Daoy (cell line): ENCODE data around the genes CGB5, RRAS and PNKP.

GRCh38 chr19:48813561-48813800 lies 2.7 kb upstream of the BCAT2 start:
- RAMPAGE, long total RNA = no peak

DNA sequence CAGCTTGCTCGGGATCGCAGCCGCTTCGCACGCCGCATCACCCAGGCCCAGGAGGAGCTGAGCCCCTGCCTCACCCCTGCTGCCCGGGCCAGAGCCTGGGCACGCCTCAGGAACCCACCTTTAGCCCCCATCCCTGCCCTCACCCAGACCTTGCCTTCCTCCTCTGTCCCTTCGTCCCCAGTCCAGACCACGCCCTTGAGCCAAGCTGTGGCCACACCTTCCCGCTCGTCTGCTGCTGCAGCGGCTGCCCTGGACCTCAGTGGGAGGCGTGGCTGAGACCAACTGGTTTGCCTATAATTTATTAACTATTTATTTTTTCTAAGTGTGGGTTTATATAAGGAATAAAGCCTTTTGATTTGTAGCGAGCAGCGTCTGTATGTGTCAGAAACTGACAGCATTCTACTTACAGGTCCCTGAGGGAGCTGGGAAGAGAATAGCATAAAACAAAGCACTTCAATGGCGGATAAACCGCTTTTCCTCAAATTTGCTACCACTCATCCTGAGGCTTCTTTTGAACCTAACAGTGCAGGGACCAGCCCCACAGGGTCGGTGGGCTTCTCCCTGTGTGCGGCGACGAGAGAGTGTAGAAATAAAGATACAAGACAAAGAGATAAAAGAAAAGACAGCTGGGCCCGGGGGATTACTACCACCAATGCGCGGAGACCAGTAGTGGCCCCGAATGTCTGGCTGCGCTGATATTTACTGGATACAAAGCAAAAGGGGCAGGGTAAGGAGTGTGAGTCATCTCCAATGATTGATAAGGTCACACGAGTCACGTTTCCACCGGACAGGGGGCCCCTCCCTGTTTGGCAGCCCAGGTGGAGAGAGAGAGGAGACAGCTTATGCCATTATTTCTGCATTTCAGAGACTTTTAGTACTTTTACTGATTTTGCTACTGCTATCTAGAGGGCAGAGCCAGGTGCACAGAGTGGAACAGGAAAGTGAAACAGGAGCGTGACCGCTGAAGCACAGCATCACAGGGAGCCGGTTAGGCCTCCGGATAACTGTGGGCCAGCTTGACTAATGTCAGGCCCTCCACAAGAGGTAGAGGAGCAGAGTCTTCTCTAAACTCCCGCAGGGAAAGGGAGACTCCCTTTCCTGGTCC lies 3.8 kb downstream of the PPP1R15A start:
- RAMPAGE, long total RNA = no peak

DNA sequence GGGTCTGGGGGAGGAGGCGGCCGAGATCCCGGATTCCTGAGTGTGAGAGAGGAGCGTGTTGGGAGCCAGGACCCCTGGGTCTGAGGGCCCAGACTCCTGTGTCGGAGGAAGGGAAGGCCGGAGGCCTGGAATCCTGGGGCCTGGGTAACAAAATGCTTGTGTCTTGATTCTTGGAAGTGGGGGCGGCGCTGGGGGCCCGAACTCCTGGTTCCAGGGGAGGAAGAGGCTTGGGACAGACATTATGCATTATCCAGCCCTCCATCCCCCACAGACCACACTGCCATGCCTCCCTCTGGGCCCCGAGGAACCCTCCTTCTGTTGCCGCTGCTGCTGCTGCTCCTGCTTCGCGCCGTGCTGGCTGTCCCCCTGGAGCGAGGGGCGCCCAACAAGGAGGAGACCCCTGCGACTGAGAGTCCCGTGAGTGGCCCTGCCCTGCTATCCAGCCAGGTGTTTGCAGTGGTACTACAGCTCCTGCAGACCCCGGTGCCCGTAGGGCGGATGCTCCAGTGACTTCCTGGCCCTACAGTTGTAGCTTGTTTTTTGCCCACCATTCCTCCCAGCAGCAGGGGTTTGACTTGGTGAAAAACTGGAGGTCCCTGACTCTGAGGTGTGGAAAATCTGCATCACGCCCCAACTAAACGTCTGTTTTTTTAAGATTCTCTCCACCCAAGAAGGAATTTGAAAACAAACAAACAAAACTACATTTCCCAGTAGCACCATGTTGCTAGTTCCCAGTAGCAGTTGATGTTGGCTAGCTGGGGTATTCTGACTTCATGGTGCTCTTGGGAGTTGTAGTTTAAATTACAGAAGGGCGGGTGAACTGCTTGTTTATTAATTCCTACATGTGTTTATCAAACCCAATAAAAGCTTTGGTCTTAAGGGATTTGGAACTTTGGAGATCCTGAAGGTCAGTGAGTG lies 662 bp downstream of the NUCB1 start:
- RAMPAGE, long total RNA = no peak

GRCh38 chr19:48905548-48906262 lies 5.6 kb downstream of the NUCB1 start:
- RAMPAGE, long total RNA = no peak

DNA sequence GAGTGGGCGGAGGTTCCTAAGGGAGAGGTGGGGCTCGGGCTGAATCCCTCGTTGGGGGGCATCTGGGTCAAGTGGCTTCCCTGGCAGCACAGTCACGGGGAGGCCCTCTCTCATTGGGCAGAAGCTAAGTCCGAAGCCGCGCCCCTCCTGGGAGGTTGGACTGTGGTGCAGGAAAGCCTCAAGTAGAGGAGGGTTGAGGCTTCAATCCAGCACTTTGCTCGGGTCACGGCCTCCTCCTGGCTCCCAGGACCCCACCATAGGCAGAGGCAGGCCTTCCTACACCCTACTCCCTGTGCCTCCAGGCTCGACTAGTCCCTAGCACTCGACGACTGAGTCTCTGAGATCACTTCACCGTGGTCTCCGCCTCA lies at the start of gene CGB5:
Gene CGB5 (plus strand): TSS at position 209 of the 368 bp plus-strand sequence.
- RAMPAGE, long total RNA = start-site peak on the plus strand centred at position 195 of the sequence, 29 bp wide, 21 and 40 reads in 2 replicates

DNA sequence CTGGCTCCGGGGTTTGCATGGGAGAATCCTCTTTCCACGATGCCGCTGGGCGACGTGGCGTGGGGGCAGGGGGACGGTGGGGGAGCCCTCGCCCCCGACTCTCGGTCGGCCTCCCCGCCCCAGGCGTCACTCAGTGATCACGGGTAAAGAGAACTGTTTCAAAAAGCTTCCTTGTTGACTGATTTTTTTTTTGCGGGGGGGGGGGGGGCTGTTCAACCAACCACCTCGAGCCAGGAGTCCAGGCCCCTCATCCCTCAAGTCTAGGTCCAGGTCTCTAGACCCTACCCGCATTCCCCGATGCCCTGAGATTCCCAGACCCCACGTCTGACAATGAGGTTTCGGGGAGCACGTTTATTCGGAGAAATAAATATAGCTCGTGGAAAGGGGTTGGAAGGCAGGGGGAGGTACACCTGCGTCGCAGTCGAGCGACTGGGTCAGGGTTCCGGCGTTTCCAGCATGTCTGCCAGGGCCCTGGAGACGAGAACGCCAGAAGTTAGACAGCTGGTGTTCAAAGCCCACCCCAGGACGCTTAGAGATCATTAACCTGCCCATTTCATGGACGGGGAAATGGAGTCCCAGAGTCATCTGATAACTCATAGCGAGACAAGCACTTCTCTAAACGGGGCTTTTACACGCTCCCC lies 4.2 kb downstream of the HRC start:
- RAMPAGE, long total RNA = no peak

DNA sequence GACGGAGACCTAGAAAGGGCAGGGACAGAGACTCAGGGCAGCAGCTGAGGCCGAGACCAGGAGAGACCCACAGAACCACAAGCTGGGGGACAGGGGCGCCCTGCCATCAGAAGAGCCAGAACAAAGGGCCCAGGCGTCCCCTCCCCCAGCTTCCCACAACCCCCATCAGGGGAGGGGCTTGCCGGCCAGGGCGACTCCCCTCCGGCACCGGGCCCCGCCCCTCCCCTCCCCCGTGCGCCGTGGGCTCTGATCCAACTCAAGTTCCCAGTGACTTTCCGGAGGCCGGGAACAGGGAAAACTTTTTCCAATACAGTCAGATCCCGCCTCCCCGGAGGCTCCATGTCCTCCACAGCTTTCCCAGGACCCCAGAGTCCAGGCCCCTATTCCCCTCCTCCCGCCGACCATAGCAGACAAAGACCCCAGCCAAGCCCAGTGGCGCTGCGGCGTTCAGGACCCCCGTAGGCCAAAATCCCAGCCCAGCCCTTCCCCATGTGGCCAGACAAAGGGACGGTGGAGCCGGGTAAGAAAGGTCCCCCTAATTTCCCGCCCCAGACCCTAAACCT lies 748 bp downstream of the TEAD2 start:
- RAMPAGE, long total RNA = no peak

GRCh38 chr19:49423267-49423421 lies 97 bp downstream of the PTH2 start:
- RAMPAGE, long total RNA = no peak

GRCh38 chr19:49441005-49441335 lies 357 bp downstream of the SLC17A7 start:
- RAMPAGE, long total RNA = no peak

- RAMPAGE, long total RNA = no peak
These were observed 2.0 kb downstream of the FLT3LG start for GRCh38 chr19:49475722-49476665.

GRCh38 chr19:49497834-49498794 lies 1.9 kb downstream of the RPS11 start:
- RAMPAGE, long total RNA = no peak

DNA sequence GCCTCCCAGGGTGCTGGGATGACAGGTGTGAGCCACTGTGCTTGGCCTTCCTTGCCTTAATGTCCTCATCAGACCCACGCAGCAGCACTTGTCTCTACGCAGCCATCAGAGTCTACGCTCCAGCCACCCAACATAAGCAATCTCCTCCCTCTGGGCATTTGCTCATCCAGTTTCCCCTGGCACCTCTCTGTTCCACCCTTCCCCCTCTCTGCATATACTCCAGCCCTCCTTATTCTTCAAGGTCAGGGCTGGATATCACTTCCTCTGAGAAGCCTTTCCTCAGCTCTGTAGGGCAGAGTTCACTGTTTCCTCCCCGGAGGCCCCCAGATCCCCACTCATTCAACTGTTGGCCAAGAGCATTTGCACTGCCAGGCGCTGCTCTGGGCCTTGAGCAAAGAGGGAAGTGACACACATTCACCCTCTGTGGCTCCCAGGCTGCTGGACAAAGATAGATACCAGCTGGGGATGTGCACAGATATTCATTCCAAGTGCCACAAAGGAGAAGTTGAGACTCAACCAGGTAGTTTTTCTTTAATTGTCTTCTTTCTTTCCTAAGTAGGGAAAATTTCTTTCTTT lies 3.3 kb downstream of the FCGRT start:
- RAMPAGE, long total RNA = no peak

DNA sequence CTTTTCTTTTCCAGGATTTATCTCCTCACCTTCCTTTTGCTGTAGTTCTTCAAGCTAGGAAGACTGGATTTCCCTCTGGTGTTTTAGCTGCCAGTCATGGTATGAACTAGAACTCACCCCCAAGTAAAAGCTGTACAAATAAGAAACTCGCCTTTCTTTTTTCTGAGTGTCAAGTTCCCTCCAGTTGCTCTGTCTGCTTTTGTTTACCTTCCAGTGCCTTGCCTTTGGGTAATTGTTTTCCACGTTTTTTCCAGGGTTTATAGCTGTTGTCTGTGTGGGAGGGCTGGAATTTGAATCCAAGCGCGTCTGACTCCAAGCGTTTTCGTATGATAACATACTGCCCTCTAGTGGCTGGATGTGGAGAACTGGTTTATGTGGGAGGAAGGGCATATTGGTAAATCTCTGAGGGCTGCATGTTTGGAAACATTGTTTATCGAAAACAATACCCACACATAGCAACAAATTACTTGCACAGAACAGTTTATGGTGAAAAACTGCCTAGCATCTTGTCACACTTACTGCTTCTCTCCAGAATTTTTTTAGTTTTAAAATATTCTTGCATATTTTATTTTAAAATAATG lies 19.1 kb downstream of the RCN3 start:
- RAMPAGE, long total RNA = no peak

DNA sequence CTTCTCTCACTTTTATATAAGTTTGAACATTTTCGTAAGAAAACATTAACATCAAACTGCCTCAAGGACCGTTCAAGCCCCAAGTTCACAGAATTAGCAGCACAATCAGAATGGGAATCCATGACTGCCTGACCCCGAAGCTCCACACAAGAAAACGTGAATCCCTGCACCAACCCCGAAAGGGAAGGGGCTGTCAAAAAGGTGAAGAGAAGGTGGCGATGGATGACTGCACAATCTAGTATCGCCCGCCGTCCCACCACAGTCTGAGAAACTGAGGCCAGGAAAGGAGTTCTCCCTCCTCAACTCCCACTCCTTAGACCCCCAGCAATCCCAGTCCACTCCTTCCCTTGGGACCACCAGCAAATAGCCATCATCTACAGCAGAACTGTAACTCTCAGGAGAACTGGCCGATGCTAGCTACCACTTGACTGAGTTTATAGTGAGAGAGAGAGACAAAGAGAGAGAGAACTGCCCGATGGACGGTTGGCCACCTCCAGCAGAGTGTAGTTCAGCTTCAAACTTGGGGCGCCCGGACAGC lies 438 bp downstream of the NOSIP start:
- RAMPAGE, long total RNA = no peak

- RAMPAGE, long total RNA = no peak
These were observed at the start of gene RRAS for GRCh38 chr19:49639831-49641043. Gene RRAS, minus strand, starts transcription at chr19:49640143.

- RAMPAGE, long total RNA = no peak
These were observed 19.2 kb downstream of the MED25 start for GRCh38 chr19:49836965-49838078.

GRCh38 chr19:49866849-49867751 lies at the start of gene PNKP:
Gene PNKP, minus strand, starts transcription at chr19:49867576.
- RAMPAGE, long total RNA = no peak

DNA sequence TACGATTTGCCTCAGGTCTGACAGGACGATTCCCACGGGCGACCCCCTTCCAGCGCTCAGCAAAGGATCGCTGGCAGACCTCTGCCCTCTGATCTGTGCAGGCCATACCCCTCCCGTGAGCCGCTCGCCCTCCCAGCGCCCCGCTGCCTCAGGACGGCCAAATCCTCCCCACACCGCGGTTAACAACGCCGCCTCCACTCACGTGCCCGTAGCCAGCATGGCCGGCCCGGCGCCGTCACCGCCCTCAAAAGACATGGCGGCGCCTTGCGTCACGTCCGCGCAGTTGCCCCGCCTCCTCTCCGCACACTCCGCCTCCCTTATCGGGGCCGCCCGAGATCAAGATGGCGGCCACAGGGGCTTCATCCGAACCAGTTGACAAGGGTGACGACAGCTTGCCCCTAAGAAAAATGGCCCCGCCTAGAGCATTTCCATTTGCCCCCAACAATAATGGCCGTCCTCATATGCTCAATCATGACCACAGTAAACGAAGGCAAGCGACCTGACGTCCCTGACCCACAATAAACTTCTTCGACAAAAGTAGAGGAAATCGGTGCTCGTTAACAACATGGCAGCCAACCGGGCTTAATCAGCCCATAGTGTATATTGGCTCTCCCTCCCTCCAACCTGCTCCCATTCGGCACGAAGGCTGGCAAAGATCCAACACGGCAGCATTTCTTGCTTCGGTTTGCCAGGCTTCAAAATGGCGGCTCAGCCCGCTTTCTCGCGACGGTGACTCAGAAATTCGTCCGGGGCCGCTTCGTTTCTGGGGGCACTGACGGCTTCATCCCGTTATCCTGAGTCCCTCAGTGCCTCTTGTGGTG lies 544 bp downstream of the AKT1S1 start:
- RAMPAGE, long total RNA = no peak

- RAMPAGE, long total RNA = no peak
These were observed 1.4 kb upstream of the ATF5 start for GRCh38 chr19:49927483-49928142.

DNA sequence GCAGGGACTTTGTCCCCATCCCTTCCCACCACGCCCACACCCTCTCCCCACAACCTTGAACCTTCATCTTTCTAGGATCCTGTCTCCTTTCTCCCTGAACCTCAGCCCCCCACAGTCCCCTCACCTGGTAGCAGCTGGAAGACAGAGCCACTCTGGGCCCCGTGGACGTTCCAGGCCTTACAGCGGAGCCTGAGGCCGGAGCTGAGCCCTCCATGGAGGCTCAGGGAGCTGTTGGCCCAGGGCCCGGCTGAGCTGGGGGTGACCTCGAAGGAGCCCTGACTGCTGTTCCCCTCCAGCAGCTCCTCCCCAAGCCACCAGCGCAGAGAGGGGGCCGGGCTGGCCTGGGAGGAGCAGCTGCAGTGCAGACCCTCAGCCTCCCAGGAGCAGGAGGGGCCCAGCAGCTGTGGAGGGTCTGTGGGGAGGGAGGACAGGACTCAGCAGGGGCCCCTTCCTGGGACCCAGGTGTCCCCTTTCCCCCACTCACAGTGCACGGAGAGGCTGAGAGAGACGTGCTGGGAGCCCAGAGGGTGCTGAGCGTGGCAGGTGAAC lies 2.7 kb downstream of the SIGLEC11 start:
- RAMPAGE, long total RNA = no peak